B cell (primary cell): ENCODE data around the genes NPIPA2, RRN3 and NDE1.

DNA sequence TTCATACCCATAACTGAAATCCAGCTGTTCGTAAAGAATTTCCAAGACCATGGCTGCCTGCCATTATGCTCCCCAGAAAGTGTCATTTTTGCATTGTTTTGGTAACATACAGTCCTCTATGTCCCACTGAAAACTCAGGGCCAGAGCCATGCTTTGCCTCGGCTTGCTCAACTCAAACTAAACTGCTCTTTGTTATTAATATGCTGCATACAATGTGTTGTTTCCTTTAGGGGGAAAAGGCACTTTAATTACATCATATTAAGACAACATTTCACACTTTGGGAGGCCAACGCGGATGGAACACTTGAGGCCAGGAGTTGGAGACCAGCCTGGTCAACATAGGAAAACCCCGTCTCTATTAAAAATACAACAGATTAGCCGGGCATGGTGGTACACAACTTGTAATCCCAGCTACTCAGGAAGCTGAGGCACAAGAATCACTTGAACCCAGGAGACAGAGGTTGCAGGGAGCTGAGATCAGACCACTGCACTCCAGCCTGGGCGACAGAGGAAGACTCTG is 132.2 kb downstream of the MRTFB start:
- PRO-cap: no peak
- CAGE, long polyA plus RNA: no peak

GRCh38 chr16:14240715-14241421 is 169.7 kb downstream of the MRTFB start:
- PRO-cap: no peak
- CAGE, long polyA plus RNA: no peak

DNA sequence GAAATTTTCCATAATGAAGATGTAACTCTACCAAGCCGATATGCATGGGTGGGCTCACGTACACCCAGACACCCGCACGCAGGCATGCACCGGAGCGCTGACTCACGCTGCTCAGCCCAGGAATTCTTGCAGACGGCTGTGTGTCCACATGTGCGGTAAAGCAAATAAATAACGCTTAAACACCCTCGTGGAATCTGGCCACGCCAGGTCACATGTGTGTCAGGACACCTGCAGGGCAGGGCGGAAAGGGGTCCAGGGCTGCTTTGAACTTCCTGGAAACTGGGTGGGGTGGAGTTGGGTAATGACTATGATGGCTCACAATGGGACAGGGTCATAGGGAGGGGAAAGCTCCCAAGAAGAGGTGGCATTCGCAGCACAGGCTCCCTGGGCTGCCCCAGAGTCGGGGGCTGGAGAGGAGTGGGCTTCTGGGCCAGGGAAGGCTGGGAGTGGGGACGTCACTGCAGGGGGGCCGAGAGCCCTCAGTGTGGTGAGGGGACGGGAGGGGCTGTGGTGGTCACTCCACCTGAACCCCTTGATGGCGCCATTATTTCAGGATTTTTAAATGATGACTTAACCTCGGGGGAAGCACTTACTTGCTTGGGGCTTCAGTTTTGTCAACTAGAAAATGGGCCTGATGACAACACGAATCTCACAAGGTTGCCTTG is 265.4 kb downstream of the PARN start:
- PRO-cap: no peak
- CAGE, long polyA plus RNA: no peak

- PRO-cap: no peak
- CAGE, long polyA plus RNA: no peak
Observed at GRCh38 chr16:14418676-14419360, 211.2 kb downstream of the PARN start.

GRCh38 chr16:14486559-14487325 is 143.3 kb downstream of the PARN start:
- PRO-cap: no peak
- CAGE, long polyA plus RNA: no peak

DNA sequence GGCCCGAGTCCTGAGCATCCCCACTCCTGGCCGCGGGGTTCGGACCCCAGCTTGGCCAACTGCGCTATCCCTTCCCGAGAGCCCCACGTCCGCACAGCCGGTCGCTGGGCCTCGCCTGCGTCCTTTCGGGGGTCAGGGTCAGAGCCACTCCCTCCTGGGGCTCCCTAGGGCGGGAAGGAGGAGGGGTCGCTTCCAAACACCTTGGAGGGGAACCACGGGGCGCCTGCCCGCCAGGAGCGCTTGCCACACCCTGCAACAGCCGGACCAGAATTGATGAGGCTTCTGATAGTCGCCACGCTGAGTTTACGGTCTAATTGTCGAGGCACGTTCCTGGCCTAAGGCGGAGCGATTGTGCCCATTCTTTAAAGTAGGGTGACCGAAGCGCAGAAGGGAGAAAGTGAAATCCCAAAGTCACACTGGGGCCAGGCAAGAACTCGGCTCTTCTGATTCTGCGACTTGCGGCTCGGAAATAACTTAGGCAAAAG is 453 bp downstream of the BFAR start:
- PRO-cap: bidirectional peak, plus-strand start at position 251 of the sequence, minus-strand start at position 272 of the sequence
- CAGE, long polyA plus RNA: no peak

DNA sequence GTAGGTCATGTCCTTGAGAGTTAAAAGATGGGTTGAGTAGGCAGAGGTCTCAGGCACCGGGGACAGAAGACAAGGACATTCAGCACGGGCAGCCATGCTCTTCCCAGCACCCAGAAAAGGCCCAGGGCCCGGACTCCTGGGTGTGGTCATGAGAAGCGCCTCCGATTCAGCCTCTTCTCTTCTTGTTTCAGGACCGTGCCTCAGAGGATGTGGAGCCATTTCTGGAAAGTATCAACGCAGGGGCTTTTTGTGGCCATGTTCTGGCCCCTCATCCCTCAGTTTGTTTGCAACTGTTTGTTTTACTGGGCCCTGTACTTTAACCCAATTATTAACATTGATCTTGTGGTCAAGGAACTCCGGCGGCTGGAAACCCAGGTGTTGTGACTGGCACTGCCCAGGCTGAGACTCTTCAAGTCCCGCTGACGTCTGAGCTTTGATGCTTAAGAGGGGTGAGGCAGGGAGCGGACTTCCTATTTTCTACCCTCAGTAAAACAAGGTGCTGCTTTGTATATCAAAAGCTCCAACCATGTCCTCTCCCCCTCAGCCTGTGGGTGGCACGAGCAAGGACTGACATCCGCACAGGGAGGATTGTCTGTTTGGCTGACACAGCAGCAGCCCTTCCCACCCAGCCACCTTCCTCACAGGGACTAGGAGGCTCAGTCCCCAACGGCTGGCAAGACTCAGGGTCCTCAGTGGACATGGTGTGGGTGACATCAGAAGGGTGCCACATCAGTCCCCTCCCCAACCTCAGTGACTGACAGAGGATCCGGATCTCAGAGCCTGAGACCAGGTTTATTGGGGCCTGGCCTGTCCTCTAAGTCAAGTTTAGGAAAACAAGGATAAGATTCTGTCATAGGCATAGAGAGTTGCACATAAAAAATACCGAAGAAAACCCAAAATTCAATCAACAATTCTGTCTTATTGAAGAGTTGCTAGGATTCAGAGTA is 26.4 kb downstream of the PLA2G10 start:
- PRO-cap: no peak
- CAGE, long polyA plus RNA: no peak

GRCh38 chr16:14742283-14742587 is at the start of gene NPIPA2:
TSS of gene NPIPA2 (plus strand) at chr16:14742533.
- PRO-cap: no peak
- CAGE, long polyA plus RNA: no peak

- PRO-cap: no peak
- CAGE, long polyA plus RNA: no peak
Observed at GRCh38 chr16:14876266-14876822, 42.8 kb downstream of the NOMO1 start.

- PRO-cap: no peak
- CAGE, long polyA plus RNA: no peak
Observed at GRCh38 chr16:15024781-15025521, 30.9 kb downstream of the NTAN1 start.

- PRO-cap: no peak
- CAGE, long polyA plus RNA: no peak
Observed at GRCh38 chr16:15025831-15027003, 29.7 kb downstream of the NTAN1 start.

DNA sequence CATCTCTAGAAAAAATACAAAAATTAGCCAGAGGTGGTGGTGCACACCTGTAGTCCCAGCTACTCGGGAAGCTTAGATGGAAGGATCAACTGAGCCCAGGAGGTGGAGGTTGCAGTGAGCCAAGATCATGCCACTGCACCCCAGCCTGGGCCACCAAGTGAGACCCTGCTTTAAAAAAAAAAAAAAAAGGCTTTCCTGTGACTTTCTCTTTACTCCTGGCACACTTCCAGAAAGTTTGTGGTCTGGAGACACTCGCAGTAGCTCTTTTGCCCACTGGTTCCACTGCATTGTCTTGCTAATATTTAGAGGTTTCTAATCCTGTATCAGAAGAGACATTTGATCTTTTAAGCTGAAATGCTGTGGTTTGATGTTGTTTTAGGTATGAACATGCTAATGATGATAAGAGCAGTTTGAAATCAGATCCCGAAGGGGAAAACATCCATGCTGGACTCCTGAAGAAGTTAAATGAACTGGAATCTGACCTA is 23.4 kb downstream of the NTAN1 start:
- PRO-cap: no peak
- CAGE, long polyA plus RNA: no peak

DNA sequence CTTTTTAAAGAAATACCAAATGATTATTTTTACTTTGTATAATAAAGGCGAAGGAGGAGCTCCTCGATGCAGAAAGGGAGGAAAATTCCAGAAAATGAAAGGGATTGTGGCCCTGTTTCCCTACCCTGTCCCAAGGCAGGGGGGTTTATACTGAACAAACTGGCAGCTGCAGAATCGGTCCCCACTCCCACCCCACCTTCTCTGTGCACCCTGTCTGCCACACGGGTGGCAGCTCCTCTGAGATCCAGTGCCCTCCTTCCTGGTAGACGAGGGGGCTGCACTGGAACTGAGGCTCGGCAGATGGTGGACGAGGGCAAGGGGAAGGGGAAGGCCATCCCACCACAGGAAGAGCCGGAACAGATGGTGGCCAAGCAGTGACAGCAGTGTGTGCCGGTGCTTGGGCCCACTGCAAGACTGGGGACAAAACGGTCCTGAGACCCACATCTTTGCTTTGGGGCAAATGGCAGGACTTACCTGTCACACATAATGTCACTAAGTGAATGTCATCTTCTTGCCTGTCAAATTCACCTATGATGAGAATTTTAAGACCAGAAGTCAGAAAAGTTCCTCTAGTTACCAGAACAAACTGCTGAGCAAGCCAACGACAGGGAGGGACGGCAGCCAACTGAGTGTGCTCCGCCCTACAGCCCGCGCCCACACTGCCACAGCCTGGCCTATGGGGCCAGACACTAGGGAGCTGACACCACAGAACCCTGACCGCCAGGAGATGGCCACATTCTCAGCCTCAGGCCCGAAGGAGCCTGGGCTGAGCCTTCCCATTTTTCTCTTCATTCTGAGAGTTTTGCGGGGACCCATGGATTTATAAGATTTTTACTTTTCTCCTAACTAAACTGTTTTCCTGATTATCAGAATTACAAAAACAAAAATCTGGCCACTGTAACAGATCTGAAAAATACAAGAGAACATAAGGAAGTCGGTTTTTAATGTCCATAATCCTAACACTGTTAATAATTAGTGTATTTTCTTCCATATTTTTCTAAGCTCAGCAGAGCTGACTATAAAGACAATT is 14.4 kb downstream of the NTAN1 start:
- PRO-cap: no peak
- CAGE, long polyA plus RNA: no peak

DNA sequence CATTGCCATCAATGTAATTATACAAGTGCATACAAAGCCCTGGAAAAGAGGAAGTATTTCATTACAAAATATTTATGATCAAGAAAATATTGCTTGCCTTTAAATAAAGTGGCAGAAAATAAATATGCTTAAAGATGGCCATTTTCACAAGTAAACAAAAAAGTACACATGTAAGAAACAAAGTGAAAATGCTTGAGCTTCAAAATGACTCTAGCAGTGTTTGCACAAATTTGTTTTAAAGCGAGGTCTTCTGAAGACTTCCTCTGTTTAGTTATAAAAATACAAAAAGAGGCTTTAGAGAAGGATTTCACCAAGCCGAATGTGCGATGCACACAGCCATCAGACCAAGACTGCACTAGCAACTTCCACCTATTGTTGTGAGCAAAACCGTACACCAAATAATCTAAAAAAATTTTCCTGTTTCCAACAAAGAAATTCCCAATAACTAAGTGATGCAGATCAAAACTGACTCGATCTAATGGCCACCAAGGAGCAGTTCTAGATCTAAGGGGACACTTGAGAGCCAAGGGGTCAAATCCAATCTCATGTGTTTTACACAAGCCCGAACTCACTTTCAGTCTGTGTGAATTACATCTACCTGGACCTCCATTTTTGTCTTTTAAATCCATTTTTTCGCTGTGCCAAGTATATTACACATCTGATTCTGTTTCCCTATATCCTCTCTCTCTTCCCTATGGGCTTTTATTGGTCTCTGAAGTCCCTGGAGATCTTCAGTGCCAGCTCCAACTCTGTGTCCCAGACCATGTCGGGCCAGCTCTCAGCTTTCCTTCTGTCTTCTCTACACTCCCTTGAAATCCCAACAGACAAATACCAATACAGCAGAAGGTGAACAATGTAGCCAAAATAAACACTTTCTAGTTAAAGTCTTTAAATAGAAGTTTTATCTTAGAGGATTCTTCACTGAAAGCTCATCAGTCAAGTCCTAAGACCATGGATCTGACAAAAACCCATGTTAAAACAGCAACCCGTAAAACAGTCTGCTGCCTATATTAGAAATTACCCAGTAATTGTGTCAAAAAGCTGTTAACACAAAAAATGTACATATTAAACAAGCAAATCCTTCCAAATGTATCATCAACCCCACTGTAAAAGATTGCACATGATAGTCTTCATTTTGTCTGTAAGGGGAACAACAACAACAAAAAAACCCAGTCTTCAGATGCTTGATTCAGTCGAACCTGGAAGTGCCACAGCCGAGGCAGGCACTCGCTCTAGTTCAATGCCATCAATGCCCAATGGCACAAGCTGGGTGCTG is 5.0 kb upstream of the NTAN1 start:
- PRO-cap: no peak
- CAGE, long polyA plus RNA: no peak

GRCh38 chr16:15093744-15094670 is at the start of gene RRN3:
TSS of gene RRN3 (minus strand) at chr16:15094272.
- PRO-cap: bidirectional peak, plus-strand start at chr16:15094409, minus-strand start at chr16:15094160
- CAGE, long polyA plus RNA: start-site peak on the plus strand at chr16:15094391-15094439, 7 and 16 reads in 2 replicates

- PRO-cap: no peak
- CAGE, long polyA plus RNA: no peak
Observed at GRCh38 chr16:15135526-15135926, 41.5 kb upstream of the RRN3 start.

- PRO-cap: no peak
- CAGE, long polyA plus RNA: no peak
Observed at GRCh38 chr16:15146796-15147731, 53.0 kb upstream of the RRN3 start.

DNA sequence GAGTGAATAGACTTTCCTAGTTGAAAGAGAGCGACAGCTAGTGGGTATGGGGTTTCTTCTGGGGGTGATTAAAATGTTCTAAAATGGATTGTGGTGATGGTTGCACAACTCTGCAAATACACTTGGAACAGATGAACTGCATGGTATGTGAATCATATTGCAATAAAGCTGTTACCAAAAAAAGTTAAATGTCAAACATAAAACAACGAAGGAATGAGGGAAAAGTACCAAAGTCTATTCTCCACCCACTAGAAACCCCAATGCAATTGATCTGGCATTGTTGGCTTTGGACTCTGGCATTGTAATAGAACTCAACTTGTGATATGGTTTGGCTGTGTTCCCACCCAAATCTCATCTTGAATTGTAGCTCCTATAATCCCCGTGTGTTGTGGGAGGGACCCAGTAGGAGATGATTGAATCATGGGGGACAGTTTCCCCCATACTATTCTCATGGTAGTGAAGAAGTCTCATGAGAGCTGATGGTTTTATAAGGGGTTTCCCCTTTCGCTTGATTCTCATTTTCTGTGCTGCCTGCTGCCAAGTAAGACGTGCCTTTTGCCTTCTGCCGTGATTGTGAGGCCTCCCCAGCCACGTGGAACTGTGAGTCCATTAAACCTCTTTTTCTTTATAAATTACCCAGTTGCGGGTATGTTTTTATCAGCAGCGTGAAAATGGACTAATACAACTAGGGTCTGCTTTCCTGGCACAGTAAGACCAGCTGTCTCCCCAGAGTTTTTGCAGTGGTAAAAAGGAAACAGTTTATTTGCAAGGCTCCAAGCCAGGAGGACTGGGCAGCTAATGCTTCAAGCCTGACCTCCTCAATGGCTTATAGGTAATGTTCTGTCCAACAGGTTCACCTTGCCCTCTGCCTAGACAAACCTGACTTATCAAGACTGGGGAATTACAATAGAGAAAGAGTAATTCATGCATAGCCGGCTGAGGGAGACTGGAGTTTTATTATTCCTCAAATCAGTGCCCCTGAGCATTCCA is 70.2 kb downstream of the MARF1 start:
- PRO-cap: no peak
- CAGE, long polyA plus RNA: no peak

GRCh38 chr16:15633492-15634097 is 9.4 kb downstream of the MARF1 start:
- PRO-cap: no peak
- CAGE, long polyA plus RNA: no peak

DNA sequence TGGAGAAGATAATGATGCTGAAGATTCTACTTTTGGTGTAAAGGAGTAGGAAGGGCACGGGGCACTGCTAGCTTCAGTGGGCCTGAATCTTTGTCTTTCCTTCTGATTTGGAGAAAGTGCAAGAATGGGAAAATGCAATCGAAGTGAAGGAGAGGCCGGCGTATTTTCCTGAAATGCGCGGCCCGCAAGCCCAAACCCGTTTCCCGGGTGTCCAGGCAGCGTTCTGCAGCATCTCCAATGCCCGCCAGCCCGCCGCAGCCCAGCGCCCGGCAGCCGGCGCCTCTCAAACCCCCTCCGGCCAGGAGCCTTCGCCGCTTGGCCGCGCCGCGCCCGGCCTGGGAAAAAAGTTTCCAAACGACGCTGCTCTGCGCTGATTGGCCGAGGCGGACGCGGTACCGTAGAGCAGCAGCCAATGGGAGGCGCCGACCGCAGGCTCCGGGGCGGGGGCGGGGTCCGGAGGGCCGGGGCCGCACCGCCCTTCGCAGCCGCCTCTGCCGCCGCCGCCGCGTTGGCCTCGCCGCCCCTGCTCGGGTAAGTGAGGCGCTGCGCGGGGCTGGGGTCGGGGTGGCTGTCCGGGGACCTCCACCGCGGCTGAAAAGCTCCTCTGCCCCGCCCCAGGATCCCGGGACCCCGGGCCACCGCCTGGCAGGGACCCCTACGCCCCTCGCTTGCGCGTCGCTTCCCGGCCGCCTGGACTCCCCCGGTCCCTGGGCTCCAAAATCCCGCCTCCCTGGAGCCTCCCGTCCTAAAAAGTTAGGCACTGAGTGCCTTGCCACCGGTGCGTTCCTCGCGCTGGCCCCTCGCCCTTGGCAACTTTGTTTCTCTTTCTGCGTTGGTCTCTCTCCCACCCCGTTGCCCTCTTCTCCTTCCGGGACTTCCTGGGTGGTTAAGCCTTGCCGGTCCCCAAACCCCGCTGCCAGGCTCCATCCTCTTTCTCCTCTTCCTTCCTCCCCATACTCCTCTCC is at the start of gene NDE1:
TSS of gene NDE1 (plus strand) at position 482 of the 965 bp plus-strand sequence.
- PRO-cap: bidirectional peak, plus-strand start at position 500 of the sequence, minus-strand start at position 323 of the sequence; bidirectional peak, plus-strand start at position 867 of the sequence, minus-strand start at position 817 of the sequence
- CAGE, long polyA plus RNA: no peak